ENCODE measurements around a stretch of chr5.

DNA sequence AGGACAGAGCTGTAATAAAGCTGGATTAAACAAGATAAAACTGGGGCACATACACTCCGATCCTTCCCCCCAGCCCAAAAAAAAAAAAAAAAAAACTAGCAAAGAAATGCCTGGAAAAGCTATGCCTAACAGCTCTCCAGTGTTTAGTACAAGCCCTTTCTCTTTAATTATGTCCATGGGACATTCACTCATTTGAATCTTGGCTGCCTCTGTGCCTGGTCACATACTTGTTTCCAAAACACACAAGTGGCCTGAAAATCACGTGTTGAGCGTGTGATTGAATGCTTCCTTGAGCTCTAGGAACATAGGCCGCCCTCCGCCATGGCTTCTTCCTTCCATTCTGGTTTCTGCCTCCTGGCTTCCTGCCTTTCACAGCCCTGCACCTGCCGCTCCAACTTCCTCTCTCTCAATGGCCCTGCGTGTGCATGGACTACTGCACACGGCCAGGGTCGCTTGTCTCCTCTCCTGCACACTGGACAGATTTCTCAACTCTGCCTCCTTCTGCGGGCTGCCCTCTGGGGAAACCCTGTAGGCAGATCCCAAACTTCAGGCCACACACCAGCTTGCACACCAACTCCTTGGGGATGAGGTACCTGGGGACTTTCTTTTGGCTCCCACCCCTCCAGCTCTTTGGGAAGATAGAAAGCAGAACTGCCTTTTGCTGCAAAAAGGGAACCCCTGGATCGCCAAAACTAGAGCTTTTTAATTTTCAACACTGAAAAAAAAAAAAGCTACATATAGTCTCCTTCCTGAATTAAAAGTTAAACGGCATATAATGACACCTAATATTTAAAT is 111.2 kb upstream of the RETREG1 start:
- PRO-cap = no peak
- RRBS, 2 experiments = no CpG with 5 or more reads among the region's 12 CpGs

GRCh38 chr5:16740777-16741229 is 124.0 kb upstream of the RETREG1 start:
- PRO-cap = no peak
- RRBS, 2 experiments = no CpG with 5 or more reads among the region's 7 CpGs

- PRO-cap = no peak
- RRBS, 2 experiments = no CpG with 5 or more reads among the region's 12 CpGs
Observed at GRCh38 chr5:16809643-16810344, 126.3 kb downstream of the MYO10 start.

- PRO-cap = no peak
- RRBS, 2 experiments = no CpG with 5 or more reads among the region's 4 CpGs
Observed at GRCh38 chr5:16855593-16855958, 80.5 kb downstream of the MYO10 start.

DNA sequence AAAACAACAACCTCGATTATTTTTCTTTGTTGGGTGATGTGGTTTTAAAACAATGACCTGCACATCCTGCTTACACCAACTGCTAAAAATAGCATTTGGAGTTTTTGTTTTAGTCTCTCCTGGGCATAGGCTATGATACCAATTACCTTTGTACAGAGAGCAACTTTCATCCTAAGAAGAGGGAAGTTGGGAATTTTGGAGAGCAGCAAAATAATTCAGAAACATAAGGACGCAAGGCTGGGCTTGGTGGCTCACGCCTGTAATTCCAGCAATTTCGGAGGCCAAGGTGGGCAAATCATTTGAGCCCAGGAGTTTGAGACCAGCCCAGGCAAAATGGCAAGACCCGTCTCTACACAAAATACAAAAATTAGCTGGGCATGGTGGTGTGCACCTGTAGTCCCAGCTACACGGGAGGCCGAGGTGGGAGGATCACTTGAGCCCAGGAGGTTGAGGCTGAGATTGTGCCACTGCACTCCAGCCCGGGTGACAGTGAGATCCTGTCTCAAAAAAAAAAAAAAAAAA is 101.9 kb upstream of the MYO10 start:
- PRO-cap = no peak
- RRBS, 2 experiments = no CpG with 5 or more reads among the region's 8 CpGs

- PRO-cap = no peak
- RRBS, 2 experiments = no CpG with 5 or more reads among the region's 21 CpGs
Observed at GRCh38 chr5:17062548-17063573, 126.8 kb upstream of the MYO10 start.

DNA sequence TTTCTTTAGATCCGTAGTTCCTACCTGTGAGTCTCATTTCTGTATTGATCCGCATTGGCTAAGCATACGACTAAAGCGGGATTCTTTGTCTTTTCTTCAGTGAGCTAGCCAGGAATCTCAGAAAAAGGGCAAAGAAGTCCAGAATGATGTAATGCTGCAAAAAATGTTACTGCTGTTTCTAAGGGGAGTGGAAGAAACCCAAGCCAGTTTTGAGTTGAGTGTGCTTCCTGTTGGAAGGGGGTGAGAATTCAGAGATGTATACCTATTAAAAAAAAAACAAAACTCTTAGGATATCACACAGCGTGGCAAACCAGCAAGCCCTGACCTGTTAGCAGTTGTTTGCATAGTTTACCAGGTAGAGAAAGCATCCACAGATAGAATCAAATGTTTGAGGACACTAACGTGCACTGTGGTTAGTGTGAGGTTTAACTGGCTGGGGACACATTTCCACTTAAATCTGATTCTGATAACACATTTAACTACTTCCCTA is 11.4 kb downstream of the BASP1 start:
- PRO-cap = no peak
- RRBS, 2 experiments = no CpG with 5 or more reads among the region's 6 CpGs

DNA sequence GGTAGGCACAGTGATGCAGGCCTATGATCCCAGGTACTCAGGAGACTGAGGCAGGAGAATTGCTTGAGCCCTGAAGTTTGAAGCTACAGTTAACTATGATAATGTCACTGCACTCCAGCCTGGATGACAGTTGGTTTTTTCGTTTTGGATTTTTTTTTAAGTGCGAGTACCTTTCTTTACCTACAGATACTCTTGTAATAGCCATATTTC is 863.5 kb upstream of the H3Y1 start:
- PRO-cap = no peak
- RRBS, 2 experiments = no CpG with 5 or more reads among the region's 2 CpGs

GRCh38 chr5:19666751-19667002 is 321.3 kb downstream of the CDH18 start:
- PRO-cap = no peak

GRCh38 chr5:23950925-23952257 is 444.0 kb downstream of the PRDM9 start:
- PRO-cap = no peak
- RRBS, 2 experiments = 56 to 60% methylated on average over 6 of the region's 63 CpGs

DNA sequence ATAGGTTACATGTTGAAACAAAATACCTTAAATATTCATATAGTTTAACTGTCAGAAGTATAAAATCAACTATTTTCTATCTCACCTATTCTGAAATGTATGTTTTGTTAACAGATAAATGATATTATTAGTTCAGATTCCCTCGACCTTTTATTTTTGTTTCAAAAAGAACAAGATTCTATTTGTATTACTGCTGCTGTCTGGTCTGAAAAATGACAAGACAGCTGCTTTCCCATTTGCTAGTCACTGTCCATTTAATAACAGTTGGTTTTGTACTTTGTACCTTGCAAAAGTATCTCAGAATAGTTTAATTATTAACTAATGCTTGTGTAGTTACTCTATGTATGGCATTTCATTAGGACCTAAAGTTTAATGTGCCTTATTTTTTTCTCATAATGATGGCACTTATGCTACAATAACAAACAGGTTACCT is 134.4 kb downstream of the CDH10 start:
- PRO-cap = no peak
- RRBS, 2 experiments = no CpG with 5 or more reads among the region's 1 CpG

DNA sequence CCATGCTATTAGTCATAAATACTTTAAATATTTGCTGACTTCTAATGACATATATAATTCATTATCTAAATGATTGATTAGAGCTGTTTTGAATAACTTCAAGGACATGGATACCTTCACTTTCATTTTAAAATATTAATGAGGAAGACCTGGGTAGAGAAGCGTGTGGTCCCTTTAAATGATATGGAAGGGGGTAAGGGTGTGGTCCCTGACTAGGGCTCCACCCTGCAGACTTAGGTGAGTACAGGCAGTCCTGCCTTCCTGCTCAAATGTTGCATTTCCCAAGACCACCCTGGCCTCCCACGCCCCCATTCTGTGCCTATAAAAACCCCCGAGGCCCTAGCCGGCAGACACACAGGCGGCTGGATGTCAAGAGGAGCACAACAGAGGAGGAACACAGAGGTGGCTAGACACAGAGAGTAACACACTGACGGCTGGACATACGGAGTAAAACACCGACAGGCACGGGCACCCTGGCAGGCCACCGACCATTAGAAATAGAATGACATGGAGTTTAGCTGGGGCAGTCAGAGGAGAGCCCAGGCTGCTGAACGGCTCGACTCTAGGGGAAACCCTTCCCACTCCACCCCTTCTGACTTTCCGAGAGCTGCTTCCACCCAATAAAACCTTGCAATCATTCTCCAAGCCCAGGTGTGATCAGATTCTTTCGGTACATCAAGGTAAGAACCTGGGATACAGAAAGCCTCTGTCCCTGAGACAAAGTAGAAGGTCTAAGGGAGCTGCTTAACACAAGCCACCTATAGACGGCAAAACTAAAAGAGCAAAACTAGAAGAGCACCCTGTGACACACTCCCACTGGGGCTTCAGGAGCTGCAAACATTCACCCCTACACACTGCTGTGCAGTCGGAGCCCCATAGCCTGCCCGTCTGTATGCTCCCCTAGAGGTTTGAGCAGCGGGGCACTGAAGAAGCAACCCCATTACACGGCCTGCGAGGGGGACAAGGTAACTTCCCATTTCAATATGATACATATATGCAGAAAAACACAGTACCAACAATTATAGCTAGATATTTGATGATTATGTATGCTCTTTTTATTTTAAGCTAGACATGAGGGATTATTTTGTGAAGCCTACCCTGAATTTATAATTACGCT is 179.3 kb upstream of the CDH9 start:
- PRO-cap = no peak
- RRBS, 2 experiments = no CpG with 5 or more reads among the region's 21 CpGs

- PRO-cap = unidirectional peak, minus-strand start at chr5:27473497
- RRBS, 2 experiments = no CpG with 5 or more reads among the region's 4 CpGs
Observed at GRCh38 chr5:27473284-27473854, 435.0 kb upstream of the CDH9 start.

GRCh38 chr5:31268645-31269156 is 75.2 kb downstream of the CDH6 start:
- PRO-cap = no peak
- RRBS, 2 experiments = no CpG with 5 or more reads among the region's 4 CpGs

DNA sequence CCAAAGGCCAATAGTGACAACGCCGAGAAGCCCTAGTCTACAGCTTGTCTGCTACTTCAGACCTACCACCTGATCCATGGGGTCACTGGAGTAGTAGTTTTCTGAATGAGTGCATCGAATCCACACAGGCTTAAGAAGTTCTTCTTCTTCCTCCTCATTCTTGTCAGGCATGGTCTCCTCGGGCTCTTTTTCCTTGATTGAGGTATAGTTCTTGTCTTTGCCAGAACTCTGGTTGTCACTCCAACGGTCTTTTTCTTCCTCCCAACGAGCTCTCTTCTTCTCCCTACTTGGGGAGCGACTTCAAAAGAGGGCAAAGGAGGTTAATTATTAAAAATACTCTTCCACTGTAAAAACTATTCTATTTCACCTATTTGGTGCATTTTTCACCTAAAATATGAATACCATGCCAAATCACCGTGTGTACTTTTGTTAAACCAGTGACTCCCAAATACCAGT is 16.9 kb downstream of the DROSHA start:
- PRO-cap = no peak
- RRBS, 2 experiments = no CpG with 5 or more reads among the region's 8 CpGs

DNA sequence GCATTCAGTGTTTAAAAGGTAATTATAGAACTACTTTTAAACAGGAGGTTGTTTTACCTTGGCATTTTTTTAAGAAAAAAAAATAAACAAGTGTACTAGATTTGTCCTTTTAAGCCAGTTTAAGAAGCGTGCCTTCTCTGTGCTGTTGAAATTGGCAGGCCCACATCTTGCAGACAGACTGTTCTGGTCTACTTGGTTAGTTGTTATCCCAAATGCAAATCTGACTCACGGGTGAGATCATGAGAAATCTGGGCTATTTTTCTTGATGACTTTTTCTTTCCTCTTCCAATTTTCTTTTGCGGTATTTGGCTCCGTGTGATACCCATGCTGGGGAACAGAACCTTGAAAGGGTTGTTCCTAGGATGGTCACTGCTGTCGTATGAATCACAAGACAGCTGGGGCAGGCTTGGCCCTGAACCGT is 24.5 kb downstream of the PDZD2 start:
- PRO-cap = no peak
- RRBS, 2 experiments = no CpG with 5 or more reads among the region's 6 CpGs

- PRO-cap = no peak
- RRBS, 2 experiments = no CpG with 5 or more reads among the region's 3 CpGs
Observed at GRCh38 chr5:32143493-32143914, 30.6 kb downstream of the GOLPH3 start.

- PRO-cap = unidirectional peak, plus-strand start at chr5:32221897
- RRBS, 2 experiments = no CpG with 5 or more reads among the region's 6 CpGs
Observed at GRCh38 chr5:32221775-32222131, 47.6 kb upstream of the GOLPH3 start.

- PRO-cap = no peak
- RRBS, 2 experiments = no CpG with 5 or more reads among the region's 2 CpGs
Observed at GRCh38 chr5:32251375-32251583, 61.5 kb downstream of the MTMR12 start.

DNA sequence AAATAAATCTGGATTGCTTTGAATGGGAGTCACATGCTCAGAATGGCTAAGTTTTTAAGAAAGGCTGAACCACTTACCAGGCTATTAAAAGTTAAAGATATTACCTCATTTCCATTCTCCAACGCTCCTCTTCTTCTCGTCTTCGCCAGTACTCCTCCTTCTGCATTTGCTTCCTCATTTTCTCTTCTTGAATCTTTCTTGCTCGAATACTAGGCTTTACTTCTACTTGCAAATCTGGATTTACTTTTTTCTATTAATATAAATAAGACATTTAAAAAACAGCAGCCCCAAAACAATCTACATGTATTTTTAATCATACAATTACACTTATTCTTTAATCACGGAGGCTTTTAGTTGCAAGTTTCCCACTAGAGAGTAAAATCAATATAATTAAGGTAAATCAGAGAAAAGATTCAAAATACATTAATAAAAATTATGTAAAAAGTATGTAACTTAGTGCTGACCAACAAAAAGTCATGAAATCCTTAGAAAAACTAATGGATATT is 49.4 kb downstream of the ZFR start:
- PRO-cap = no peak
- RRBS, 2 experiments = no CpG with 5 or more reads among the region's 5 CpGs

Measured in HEK293 (cell line).